Mesangial cell (primary cell): ENCODE measurements around the gene LGALS3BP.

GRCh38 chr17:78678148-78678915 lies 101.1 kb upstream of the DNAH17 start:
- RAMPAGE, long total RNA, result no peak

DNA sequence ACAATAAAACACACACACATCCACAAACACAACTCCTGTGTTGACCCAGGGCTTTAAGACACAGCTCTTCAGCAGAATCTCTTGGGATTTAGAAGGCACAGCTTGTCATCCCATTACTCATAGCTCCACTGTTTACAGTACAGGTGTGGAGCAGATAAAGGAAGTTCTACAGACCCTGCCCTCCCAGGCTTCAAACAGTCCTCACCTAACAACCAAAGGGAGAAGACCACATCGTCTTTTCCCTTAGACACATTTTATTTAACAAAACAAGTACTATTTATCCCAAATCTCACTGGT lies 46.3 kb downstream of the CYTH1 start:
- RAMPAGE, long total RNA, result no peak

- RAMPAGE, long total RNA, result no peak
Observed at GRCh38 chr17:78783415-78784400, 1.6 kb upstream of the CYTH1 start.

GRCh38 chr17:78812667-78813712 lies 27.6 kb downstream of the USP36 start:
- RAMPAGE, long total RNA, result no peak

- RAMPAGE, long total RNA, result no peak
Observed at GRCh38 chr17:78825394-78825777, 15.2 kb downstream of the USP36 start.

DNA sequence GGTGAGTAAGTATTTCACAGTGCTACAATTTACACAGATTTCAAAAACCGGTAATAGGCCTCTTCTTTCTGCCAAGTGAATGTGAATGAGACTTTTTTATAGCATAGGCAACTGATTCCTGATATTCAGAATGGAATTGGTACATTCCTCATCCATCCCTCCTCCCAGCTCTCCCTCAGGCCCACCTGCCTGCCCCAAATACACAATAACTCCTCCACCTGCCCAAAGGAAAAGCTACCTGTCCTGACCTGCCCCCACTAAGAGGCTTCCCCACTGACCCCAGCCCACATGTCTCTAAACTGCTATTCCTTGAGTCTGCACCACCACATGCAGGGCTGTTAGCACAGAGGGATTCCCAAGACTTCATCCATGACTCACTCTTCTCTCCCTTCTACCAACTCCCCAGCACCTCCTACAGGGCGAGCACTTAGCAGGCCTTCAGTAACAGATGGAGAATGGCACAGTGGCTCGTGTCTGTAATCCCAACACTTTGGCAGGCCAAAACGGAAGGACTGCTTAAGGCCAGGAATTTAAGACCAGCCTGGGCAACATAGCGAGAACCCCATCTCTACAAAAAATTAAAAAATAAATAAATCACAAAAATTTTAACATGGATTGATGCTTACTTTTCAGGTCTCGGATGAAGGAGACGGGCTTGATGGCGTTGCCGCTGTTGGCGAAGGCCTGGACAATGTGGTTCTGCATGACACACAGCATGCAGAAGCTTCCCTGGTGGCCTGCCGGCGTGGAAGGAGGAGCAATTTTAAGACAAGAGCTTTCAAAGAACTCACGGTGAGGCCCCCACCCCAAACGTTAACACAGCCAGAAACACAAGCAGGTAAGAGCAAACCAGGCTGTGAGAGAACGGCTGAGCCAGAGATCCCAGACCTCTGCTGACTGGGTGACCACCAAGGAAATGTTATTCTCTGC lies 12.1 kb downstream of the USP36 start:
- RAMPAGE, long total RNA, result no peak

- RAMPAGE, long total RNA, result no peak
Observed at GRCh38 chr17:78837506-78838004, 3.1 kb downstream of the USP36 start.

GRCh38 chr17:78838469-78839073 lies 2.0 kb downstream of the USP36 start:
- RAMPAGE, long total RNA, result no peak

GRCh38 chr17:78873374-78874401 lies 29.3 kb downstream of the CEP295NL start:
- RAMPAGE, long total RNA, result no peak

DNA sequence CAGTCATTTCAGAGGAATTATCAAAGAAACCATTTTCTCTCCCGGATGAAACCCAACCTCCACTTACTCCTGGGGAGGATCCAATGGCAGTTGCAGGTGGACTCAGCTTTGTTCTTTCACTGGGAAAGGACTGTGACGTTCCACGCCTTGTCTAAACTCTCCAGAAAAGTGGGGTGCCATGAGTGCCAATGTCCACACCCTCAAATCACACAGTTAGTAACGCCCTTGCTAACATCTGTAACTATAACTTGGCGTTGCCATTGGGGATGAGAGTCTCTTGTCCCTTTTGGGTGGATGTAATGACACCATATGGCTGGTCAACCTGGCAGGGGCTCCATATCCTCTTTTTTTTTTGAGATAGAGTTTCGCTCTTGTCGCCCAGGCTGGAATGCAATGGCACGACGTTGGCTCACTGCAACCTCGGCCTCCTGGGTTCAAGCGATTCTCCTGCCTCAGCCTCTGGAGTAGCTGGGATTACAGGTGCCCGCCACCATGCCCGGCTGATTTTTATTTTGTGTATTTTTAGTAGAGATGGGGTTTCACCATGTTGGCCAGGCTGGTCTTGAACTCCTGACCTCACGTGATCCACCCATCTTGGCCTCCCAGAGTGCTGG lies 21.3 kb downstream of the CEP295NL start:
- RAMPAGE, long total RNA, result no peak

DNA sequence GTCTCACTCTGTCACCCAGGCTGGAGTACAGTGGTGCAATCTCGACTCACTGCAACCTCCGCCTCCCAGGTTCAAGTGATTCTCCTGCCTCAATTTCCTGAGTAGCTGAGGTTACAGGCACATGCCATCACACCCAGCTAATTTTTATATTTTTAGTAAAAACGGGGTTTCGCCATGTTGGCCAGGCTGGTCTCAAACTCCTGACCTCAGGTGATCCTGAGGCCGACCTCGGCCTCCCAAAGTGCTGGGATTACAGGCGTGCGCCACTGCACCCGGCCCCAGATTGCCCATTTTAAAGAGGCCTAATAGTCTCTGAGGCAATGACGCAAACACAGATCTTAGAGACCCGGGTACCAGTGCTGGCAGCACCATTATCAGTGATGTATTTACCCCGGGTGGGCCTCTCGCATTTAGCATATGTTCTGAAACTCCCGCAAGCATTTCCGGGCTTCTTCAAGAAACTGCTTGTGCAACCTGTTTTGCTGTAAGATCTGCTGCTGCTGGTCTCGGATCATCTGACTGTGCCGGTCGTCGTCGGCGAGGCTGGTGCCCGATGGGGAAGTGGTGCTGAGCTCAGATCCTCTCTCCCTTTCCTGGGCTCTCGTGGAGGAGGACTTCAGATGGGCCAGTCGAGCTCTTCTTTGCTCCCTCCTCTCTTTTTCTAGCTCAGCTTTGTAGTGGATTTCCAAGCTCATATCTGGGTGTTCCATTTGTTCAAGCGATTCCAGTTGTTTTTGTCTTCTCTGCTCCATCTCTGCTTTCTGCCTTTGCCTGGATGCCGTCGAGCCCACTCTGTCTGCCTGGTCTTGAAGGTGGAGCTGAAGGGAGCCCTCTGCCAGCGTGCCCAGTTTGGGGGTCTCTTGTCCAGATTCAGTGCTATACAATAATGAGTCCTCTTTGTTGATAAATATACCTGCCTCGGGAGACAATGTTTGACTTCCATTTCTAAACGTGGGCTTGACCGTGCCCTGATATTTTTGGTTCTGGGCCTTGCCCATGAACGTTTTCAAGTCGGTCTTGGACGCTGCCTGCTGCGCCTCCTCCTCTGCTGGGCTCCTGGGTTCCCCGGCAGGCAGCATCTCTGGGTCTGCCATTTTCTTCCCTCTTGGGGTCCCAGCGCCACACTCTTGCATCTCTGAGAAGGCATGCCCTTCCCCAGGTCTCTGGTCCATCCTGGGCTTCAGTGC lies 12.4 kb downstream of the CEP295NL start:
- RAMPAGE, long total RNA, result no peak

DNA sequence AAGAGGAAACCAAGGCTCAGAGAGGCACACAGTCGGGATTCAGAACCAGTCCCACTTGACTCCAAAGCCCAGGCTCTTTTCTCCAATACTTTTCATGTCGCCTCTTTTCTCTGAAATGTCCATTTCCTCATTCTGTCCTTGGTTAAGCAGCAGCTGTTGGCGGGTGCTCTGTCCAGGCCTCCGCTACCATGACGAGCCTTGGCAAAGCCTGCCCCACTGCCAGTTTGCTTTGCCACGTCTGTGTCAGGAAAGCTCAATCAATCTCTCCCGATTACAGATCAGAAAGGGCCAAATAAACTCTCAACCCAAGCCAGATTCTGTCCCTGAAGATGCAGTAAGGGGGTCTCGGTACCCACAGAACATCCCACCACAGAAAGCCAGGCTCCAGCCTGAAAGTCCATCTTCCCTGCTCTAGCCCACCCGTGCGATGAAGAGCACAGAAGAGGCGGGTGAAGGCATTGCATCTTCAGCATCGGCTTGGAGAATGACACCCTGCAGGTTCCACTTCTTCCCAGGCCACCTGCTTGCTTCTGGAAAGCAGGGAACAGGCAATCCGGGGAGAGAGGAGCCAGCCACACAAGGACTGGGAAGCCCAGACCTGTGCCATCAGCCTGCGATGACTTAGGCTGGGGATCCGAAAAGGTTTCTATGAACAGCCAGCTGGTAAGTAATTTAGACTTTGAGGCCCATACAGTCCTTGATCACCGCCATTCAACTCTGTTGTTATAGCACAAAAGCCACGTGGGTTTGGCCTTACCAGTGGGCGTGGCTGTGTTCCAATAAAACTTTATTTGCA lies 9.3 kb upstream of the CEP295NL start:
- RAMPAGE, long total RNA, result no peak

DNA sequence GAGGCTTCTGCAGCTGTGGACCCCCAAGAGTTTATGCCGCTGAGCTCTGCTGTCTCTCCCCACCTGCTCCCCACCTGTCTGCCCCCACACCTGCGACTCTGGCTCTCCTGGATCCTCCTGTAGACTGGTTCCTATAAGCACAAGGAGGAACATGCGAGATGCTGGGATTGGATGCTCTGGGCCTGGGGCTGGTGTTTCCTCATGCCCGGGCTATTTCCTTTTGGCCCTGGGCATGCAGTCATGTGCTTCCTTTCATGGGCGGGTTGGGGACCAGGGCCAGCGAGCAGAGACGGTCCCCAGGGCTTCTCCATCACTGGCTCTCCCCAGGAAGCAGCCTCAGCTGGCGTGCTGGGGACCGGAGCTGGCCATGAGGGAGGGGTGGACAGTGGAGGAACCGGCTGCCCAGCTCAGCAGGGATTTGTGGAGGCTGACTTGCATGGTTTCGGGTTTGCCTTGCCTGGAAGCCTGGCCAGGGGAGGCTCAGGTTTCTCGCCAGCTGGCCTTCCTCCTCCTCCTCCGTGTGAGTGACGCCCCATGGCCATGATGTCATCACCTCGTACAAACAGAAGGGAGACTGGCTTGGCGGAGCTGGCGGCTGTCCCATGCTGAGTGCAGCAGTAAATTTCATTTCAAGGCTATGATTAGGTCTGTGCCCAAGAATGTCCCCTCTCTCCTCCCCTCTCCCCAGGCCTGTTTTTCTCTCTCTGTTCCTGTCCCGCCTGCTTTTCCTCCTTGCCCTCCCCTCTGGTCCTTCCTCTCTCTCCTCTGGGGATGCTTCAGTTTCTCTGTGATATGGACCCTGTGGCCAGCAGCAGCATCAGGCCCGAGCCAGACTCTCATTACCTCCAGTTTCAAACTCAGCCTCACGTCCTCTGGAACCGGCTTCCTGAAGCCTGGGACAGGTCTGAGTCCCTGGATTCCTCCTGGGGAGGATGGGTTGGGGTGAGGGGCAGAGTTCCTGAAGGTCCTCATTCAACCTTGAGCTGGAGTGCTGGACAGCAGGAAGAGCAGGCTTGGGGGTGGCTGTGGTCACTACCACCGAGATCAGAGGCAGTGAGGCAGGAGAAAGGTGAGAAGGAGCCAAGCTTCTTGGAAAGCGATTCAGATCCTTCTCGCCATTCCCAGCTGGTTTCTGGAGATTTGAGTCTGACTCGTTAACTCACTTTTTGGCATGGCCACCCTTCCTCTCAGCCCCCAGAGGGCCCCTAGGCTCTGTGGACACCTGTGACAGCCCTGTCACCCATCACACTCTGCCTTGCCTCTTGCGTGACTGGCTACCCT lies 9.1 kb upstream of the TIMP2 start:
- RAMPAGE, long total RNA, result no peak

DNA sequence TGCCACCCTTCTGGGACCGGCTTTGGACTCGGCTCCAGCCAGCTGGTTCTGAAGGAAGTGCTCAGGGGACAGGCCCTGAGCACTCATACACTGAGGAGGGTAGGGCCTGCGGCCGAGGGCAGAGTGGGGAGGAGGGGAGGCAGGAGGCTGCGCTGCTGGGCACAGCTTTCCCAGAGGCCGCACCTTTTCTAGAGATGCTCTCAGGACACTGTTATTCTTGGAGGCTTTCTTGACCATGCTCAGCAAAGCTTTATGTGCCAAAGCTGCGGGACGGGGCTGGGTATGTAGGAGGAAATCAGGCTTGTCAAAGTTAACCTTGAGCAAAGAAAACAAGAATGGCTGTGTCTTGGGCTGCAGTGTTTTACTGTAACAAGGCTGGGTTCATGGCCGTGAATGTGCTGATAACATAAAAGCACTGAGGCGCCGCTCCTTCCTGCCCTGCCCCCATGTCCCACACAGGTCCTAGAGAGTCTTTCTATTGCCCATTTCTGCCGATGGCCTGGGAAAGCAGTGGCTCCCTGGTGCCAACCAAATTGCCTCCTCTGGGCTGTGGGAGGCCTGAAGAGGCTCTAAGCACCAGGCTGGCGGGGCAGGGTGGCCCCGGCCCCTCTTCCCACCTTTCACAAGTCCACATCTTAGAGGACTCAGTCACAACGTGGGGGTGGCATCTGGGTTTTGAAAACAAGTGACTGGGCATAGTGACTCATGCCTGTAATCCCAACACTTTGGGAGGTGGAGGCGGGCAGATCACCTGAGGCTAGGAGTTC lies 22.3 kb upstream of the TIMP2 start:
- RAMPAGE, long total RNA, result no peak

DNA sequence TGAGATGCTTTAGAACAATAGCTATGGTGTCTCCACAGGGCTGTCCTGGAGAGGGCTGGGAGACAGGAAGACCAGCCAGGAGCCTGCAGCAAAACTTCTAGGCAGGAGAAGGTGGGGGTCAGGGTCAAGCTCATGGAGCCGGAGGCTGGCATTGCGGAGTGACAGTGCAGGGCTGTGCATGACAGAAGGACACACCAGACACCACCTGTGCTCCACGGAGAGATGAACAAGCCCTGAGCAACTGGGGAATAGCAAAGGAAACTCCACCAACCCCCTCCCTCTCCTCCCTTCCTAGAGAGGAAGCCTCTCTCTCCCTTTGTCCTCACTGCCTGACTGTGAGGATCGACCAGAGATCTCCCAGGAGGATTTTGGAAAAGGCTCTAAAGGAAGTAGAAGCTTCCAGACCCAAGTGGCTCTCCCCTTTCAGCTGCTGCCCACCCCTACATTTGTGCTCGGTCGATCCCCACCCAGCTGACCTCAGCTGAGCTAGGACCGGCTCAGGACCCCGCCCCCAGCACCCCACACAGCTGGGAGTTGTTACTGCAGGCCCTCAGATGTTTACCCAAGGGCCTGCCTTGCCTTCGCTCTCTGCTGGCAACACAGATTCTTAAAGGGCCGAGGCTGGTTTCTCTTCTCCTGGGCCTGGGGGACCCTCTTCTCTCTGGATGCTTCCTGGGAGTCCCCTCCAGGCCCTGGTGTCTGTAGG lies 26.7 kb upstream of the TIMP2 start:
- RAMPAGE, long total RNA, result no peak

- RAMPAGE, long total RNA, result start-site peak on the minus strand at chr17:78979918-78979939, 161 reads
Observed at GRCh38 chr17:78979612-78980374, at the start of gene LGALS3BP. TSS of gene LGALS3BP (minus strand) at chr17:78979923.

DNA sequence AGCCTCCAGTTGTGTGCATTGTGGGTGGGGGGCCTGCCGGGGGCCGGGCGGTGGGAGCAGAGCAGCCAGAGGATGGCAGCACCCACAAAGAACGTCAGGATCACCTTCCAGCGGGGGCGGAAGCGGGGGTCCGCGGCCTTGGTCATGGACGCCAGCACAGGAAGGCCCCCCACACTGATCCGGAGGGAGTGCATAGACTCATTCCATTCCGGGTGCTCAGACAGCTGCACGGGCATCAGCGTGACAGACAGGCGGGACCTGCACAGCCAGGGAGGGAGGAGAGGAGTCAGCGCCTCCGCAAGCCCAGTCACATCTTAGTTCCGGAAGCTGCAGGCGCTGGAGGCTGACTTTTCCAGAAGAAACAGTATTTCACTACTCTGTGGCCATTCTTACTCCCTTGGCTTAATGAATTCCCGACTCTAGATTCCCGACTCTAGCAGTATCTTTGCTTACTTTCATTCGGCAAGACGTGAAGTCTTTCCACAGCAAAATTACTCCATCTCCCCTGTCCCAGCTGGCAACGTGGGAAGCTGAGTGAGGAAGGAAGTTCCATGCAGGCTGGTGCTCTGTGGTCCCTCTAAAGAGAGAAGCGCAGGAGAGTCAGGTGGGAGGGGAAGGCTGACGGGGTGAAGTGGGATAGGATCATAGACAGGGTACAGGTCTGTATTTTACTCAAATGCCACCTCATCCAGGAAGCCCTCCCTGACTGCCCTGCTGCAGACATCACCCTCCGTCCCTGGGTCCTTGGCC lies 12.0 kb downstream of the CANT1 start:
- RAMPAGE, long total RNA, result no peak

DNA sequence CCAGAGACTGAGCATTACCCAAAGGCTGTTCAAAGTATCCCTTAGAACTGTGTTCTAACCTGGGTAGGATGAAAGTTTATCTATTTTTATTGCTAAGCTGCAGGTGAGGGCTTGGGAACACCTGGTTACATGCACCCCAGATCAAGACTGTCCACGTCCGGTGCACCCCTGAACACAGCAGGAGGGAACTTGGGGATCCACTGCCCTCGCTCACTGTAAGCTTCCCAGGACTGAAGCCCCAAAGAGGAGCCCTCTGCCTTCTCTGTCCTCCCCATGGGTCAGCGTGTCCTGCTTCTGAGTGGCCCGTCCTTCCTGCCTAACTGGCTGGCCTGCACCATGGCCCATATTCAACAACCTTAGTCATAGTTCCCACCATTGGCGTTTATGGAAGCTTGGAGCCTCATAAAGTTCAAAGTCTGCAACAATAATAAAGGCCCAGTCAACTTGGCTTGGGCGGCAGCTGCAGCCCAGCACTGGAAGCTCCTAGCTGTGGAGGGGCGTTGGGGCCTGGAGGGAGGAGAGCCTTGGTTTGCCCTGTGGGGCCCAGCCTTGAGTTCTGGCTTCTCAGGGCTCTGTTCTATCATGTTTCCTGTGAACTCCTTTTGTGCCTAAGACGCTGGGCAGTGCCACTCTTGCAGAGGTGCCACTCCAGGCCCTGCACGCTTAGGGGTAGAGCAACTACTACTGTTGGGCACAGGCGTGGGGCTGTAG lies 1.1 kb upstream of the ENGASE start:
- RAMPAGE, long total RNA, result no peak

- RAMPAGE, long total RNA, result no peak
Observed at GRCh38 chr17:79087867-79088800, 13.5 kb downstream of the ENGASE start.

DNA sequence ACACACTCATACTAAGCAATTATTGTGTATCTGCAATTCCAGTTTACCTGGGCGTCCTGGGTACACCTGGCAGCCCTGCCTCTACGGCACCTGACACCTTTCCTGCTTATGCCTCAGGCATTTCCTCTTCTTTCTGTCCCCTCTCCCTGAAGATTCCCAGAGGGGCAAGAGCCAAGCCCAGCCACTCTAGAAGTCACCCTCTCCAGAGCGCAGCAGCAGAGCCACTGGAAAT lies 37.9 kb downstream of the RBFOX3 start:
- RAMPAGE, long total RNA, result no peak